ENCODE results near the gene SPOCD1.

DNA sequence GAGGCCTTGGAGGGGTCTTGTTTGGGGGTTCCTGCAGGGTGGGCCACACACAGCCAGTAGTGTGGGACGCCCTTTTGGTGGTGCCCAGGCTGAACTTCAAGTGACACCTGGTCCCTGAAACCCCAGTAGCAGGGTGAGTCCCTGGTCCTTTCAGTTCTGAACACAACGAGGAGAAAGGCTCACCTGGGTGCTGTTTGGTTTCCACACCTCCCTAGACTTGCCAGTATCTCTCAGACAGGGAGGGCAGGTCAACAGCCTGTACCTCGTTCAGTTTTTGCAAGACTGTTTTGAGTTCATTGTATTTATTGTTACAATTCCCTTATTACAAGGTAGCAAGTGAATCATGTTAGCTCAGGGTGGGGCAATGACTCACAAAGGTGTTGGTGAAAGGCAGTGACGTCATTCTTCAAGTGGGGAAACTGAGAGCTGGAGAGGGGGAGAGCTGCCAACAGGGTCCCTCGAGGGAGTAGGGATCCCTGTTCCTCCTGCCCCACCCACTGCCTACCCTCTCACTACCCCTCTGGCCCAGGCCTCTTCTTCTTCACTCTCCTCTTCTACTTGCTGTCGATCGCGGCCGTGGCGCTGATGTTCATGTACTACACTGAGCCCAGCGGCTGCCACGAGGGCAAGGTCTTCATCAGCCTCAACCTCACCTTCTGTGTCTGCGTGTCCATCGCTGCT lies 13.3 kb downstream of the SERINC2 start:
- PRO-cap = no peak
- RRBS = no CpG with 5 or more reads among the region's 14 CpGs

DNA sequence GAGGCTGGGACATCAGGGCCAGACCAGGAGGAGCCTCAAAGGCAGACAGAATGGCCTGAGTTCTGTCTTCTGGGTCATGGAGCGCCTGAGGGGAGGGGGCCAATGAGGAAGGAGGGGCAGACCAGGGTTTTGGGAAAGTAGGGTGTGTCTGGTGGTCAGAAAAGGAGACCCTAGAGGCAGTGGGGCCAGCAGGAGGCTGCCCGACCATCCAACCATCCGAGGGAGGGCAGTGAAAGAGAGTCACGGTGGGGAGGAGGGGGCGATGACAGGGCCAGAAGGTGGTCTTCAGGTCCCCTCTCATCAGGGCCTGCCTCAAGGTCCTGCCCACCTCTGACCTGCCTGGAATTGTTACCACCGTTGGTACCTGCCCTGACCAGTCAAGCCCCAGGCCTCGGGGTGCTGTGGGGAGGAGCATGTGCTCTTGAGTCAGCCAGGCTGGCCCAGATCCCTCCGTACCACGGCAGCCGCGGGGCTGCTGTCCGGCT lies 21.8 kb downstream of the SERINC2 start:
- PRO-cap = no peak
- RRBS = no CpG with 5 or more reads among the region's 12 CpGs

DNA sequence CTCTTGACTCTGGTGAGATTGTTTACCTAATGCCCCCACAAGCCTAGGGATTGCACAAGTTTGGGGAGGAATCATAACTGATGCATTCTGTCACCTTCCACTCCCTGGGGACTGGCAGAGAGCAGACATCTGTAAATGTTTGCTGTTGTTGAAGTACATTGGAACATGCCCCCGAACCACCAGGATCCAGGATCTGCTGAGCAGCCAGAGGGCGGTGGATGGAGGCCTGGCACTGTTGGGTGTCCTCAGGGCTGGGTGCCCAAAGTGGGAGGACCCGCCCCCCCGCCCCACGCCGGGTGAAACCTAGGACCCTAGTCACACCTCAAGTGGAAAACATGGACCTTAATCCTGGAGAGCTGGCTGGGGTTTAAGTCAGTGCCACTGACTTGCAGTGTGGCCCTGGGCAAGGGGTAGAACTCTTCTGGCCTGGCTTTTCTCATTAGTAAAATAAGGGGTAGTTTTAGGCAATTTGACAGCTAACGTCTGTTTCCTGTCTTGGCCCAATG lies 32.2 kb downstream of the SERINC2 start:
- PRO-cap = no peak
- RRBS = no CpG with 5 or more reads among the region's 7 CpGs

DNA sequence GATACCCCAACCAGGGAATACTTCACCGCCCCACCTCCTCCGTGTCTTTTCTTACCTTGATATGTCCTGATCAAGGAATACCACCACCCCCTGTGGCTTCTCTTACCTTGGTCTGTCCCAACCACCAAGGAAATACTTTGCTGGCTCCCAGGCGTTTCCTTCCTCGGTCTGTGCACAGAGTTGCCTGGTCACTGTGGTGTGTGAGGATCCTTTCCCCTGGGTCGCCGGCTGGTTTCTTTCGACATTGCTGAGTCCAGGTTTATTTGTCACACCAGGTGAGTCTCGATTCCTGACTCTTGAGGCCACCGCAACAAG lies 57.9 kb downstream of the SERINC2 start:
- PRO-cap = no peak
- RRBS = no CpG with 5 or more reads among the region's 9 CpGs

DNA sequence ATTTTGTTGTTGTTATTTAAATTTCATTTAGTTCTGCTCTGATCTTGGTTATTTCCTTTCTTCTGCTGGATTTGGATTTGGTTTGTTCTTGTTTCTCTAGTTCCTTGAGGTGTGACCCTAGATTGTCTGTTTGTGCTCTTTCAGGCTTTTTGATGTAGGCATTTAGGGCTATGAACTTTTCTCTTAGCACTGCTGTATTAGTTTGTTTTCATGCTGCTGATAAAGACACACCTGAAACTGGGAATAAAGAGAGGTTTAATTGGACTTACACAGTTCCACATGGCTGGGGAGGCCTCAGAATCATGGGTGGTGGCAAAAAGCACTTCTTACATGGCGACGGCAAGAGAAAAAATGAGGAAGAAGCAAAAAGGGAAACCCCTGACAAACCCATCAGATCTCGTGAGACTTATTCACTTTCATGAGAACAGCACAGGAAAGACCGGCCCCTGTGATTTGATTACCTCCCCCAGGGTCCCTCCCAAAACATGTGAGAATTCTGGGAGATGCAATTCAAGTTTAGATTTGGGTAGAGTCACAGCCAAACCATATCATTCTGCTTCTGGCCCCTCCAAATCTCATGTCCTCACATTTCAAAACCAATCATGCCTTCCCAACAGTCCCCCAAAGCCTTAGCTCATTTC lies 59.3 kb downstream of the SERINC2 start:
- PRO-cap = no peak
- RRBS = no CpG with 5 or more reads among the region's 4 CpGs

- PRO-cap = no peak
- RRBS = no CpG with 5 or more reads among the region's 9 CpGs
These were observed 301 bp upstream of the HCRTR1 start for GRCh38 chr1:31617250-31617526.

DNA sequence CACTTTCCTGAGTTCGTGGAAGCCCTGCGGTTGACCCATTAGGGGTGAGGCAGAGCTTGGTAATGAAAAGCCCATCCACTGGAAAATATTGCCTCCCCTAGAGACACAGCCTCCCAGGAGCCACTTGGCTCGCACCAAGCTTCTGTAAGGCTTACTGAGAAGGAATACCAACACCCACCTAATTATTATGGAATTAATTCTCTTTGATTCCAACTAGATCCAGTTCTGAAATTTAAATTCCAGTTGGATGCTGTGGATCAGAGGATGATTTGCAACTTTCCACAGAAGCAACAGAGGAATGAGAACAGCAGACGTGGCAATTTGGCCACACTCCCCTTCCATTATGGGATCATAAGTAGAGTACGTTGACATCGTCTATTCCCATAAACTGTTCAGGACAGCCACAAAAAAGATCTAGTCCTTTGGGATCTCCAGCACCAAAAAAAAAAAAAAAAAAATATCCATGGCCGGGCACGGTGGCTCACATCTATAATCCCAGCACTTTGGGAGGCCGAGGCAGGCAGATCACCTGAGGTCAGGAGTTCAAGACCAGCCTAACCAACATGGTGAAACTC lies 4.2 kb upstream of the PEF1 start:
- PRO-cap = no peak
- RRBS = no CpG with 5 or more reads among the region's 9 CpGs

DNA sequence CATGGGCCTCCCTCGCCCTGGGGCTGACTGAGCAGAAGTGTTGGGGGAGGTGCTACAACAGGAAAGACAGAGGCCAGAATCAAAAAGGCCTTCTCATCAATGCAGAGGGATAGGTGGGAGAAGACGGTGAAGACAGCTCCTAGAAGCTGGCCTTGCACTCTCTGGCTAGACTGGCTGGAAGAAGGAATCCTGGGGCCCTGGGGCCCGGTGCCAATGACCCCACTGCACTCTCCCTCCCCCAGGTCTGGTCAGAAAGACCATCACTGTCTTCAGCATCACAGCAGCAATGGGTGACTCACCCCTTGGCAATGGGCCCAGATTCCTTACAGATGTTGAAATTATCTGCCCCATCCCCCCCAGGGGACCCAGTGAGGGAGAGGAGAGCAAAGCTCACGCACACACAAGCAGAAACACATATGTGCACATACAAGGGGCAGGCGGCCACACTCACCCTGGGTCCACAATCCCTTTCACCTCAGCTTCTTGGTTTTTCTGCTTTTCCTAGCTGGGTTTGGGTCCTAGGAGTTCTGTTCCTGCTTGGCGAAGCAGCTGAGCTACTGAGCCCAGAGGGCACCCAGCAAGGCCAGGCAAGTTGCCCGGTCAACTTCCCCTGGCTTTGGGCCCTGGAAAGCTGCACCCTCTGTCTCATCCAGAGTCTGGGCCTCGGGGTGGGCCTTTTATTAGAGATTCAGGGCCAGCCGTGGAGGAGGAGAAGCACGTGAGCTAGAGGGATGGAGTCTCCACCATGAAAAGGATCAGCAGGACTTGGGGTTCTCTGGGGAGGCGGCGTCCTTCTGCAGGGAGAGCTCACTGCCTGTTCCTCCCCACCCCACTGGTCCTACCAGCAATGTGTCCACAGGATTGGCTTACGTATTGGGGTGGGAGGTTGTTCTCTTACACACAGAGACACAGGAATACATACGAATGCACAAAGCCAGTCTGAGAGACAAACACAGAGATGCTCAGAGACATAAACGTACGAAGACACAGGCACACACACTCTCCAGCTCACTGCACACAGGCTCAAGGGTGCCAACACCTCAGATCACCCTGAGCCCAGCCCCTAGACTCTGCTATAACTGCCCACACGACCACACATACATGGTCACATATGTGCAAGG lies 2.5 kb downstream of the COL16A1 start:
- PRO-cap = no peak
- RRBS = no CpG with 5 or more reads among the region's 17 CpGs

- PRO-cap = unidirectional peak, minus-strand start at chr1:31815979
- RRBS = no CpG with 5 or more reads among the region's 19 CpGs
These were observed at the start of gene SPOCD1 for GRCh38 chr1:31815749-31816196. Gene SPOCD1, minus strand, starts transcription at chr1:31816022.

- PRO-cap = no peak
- RRBS = no CpG with 5 or more reads among the region's 9 CpGs
These were observed 49.0 kb downstream of the PTP4A2 start for GRCh38 chr1:31888980-31889763.

DNA sequence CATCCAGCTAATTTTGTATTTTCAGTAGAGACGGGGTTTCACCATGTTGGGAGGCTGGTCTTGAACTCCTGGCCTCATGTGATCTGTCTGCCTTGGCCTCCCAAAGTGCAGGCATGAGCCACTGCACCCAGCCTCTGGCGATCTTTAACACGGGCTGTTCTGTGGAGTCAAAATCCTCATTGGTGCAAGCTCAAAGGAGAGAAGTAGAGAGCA lies 34.5 kb downstream of the PTP4A2 start:
- PRO-cap = no peak
- RRBS = no CpG with 5 or more reads among the region's 3 CpGs

GRCh38 chr1:31905706-31906685 lies 32.2 kb downstream of the PTP4A2 start:
- PRO-cap = no peak
- RRBS = no CpG with 5 or more reads among the region's 7 CpGs

- PRO-cap = no peak
- RRBS = no CpG with 5 or more reads among the region's 3 CpGs
These were observed 31.5 kb downstream of the PTP4A2 start for GRCh38 chr1:31906686-31907057.

GRCh38 chr1:31913533-31914272 lies 24.5 kb downstream of the PTP4A2 start:
- PRO-cap = no peak
- RRBS = no CpG with 5 or more reads among the region's 5 CpGs

DNA sequence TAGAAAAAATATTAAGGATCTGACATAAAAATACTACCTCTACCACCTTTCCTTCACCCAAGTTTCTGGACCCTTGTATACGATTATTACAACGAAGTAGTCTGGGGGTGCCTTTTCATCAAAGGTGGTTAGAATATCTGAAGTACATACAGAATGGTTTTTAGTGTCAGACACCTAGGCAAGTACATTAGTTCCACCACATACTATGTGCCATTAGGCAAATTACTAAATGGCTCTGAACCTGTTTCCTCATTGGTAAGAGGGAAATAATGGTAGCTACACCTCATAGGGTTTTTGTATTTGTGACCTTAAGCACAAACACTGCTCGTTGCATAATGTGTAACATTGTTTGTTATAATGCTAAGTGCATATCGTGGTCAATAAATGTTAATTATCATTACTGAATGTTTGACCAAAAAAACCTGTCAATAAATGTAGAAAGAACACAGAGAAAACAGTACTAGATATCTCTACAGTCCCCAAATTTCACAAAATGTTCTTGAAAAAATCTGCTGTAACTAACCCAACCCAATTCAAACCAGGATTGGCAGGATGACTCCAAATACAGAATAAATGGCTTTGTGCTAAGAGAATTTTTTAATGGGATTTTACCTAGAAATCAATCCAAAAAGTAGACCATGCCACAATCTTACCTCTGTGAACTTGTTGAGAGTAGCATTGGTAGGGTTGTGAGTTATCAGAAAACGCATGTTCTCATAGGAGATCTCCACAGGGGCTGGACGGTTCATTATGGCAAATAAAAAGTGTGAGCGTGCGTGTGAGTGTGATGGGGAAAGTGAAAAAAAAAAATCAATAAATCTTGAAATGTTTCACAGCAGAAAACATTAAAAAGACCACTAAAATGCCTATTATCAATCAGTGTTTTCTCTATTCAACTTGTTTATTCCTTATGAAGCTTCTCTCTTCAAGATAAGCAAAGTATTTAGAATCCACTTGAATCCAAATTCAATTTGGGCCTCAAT lies 19.6 kb downstream of the PTP4A2 start:
- PRO-cap = no peak
- RRBS = no CpG with 5 or more reads among the region's 8 CpGs

GRCh38 chr1:31929197-31929700 lies 8.9 kb downstream of the PTP4A2 start:
- PRO-cap = no peak
- RRBS = no CpG with 5 or more reads among the region's 2 CpGs

DNA sequence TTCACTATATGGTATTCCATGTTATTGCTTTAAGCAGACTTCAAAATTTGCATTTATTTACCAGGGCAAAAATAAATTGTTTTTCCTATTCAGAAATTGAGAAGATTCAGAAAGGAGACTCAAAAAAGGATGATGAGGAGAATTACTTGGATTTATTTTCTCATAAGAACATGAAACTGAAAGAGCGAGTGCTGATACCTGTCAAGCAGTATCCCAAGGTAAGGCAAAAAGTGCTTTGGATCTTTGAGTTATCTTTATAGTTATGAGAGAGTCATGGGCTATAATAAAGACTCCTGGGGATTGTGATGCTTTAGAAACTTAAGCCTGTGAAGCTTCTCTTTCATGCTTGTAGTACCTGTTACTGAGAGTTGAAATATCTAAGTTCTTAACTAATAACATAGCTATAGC lies 16.5 kb downstream of the KHDRBS1 start:
- PRO-cap = no peak
- RRBS = no CpG with 5 or more reads among the region's 1 CpG

GRCh38 chr1:32031336-32031889 lies 17.7 kb downstream of the KHDRBS1 start:
- PRO-cap = no peak
- RRBS = no CpG with 5 or more reads among the region's 1 CpG

DNA sequence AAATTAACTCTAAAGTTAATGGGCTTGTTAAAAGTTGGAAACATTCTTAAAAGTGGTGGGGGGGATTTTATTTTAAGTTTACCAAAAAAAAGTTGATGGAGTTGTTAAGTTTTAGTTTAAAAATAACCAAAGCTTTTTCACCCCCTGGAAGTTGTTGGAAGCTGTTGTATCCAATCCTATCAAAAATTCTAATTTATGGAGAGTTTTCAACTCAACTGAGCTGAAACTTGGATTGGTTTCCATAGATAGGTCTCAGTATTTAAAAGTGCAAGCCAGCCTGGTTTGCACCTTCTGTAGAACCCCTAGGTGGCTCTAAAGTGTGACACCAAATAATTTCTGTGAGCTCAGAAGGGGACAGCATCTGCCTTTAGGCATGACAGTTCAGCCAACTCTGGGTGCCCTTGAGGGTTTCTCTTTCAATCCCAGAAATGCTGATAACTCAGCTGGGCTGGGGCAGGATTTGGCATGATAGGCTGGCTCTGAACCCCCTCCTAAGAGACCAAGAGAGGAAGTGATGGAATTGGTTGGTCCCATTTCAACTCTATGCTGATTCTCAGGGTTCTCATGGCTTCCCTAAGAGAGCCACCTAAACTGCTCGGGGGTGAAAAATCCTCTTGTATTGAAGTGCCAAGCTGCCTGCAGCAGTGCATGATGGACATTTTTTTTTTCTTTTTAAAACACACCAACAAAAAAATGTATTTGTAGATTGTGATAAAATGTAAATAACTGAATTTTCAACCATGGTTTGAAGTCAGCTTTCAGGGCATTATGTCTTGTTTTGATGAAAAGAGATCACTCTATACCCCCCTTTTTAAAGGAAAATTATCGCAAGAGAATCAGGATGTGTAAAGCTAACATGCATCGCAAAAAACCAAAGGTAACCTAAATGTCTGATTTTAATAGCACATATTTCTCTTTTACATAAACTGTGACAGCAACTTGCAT lies 28.5 kb upstream of the TMEM39B start:
- PRO-cap = no peak
- RRBS = no CpG with 5 or more reads among the region's 3 CpGs

DNA sequence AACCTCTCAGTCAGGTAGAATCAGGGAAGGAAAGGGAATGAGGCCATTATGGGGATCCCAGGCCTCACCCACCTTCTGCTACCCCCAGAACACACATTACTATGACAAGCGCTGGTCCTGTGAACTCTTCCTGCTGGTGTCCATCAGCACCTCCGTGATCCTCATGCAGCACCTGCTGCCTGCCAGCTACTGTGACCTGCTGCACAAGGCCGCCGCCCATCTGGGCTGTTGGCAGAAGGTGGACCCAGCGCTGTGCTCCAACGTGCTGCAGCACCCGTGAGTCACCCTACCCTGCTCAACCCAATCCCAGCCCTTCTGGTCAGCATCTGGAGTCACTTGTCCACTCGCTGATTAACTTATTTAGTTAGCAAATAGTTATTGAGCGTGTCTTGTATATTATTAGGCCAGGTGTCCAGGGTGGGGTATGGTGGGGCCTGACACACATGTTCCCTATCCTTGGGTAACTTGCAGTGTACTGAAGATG lies 13.1 kb upstream of the KPNA6 start:
- PRO-cap = no peak
- RRBS = no CpG with 5 or more reads among the region's 9 CpGs